Airway epithelial cell (primary cell): ENCODE results near the gene GRM1.

DNA sequence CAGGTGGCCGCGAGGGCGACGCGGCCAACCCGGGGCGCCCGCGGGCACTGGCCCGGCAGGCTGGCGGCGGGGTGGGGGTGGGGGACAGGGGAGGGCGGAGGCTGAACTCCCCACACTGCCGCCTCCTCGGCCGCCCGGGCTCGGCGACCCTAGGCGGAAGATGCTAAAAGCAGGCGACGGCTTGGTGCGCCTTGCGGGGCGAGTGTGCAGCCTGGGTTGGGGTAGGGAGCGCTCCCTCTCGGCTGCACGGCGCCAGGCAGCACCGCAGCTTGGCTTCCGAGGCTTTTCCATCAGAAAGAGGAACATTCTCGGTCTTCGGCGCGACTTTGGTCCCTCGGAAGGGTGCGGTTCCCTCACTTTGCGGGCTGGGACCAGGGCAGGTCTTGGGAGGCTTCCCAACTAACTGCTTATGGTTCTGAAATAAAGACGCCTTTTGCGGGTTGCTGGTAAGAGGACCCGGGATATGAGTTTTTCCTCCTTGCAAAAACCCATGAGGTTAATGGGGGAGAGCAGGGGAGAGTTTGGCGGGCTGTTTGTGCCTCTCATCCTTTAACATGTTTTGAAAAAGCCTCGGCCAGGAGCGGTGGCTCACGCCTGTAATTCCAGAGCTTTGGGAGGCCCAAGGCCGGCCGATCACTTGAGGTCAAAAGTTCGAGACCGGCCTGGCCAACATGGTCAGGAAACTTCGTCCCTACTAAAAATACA lies 25.9 kb upstream of the FUCA2 start:
- RAMPAGE, long total RNA = no peak

DNA sequence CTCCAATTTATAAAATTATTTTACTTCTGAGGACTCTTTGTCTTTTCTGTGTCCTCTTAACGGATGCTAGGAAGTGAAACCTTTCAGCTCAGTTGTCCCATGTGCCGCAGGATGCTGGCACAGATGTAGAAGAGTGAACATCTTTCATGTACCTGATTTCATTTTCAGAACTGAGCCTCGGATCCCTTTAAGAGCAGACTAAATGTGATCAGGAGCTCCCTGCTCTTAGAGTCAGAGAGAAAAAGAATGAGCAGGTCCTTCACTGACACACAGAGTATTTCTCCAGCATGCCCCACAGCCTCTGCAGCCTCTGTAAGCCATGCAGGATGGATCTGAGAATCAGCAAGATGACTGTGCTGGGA lies 27.6 kb upstream of the FUCA2 start:
- RAMPAGE, long total RNA = no peak

GRCh38 chr6:143744395-143744704 lies 66.6 kb downstream of the PHACTR2 start:
- RAMPAGE, long total RNA = no peak

GRCh38 chr6:143744815-143746040 lies 67.5 kb downstream of the PHACTR2 start:
- RAMPAGE, long total RNA = no peak

GRCh38 chr6:143844019-143844431 lies 887 bp downstream of the LTV1 start:
- RAMPAGE, long total RNA = no peak

DNA sequence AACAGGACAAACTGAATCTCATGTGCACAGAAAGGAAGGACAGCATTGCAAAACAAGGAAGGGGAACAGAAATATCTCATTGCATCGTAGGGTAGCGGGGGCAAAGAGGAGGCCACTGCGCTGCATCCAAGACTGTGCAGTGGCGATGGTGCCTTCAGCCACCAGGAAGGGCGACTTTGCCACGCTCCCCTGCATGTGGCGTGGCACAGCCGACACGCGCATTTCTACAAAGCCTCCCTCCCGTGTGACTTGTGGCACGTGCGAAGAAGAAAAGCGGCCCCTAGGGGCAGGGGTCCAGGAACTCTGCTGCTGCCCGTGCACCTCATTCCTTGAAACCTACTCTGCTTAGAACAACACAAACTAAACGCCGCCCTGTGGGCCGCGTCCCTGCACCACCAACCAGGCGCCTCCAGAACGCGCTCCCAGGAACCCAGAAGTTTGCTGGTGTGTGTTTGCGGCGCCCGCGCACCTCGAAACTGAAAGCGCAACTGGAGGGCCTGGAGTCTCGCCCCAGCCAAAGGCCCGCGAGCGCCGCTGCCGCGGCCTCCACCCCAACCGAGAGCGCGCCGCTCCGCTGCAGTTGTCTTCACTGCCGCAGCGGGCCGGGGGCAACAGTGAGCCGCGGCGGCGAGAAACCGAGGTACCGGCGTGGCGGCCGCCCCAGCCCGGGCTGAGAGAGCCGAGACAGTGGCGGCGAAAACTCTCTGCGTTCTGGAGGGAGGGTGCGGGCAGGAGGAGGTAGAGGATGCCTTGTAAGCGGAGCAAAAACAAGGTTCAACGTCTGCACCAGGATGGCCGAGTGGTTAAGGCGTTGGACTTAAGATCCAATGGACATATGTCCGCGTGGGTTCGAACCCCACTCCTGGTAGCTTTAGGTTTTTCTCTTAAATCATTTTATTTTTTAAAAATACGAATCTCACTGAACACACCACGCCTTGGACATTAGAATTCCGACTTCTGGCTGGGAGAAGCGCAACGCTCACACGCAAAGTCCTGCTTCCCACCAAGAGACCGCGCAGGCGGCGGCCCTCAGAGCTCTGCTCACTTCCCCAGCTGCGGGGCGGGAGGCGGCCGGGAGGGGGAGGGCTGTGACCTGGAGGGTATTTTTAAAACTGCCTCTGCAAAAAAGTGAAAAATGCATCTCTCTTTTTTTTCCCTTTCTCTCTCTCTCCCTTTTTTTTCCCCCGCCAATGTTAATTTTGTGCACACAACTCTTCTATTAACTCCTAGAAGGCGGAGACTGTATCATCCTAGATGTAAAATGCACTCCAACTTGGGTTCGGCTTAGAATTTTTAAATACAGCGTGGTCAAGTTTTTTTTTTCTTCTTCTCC lies 65.9 kb downstream of the STX11 start:
- RAMPAGE, long total RNA = no peak

GRCh38 chr6:144304103-144304723 lies 19.1 kb downstream of the UTRN start:
- RAMPAGE, long total RNA = no peak

DNA sequence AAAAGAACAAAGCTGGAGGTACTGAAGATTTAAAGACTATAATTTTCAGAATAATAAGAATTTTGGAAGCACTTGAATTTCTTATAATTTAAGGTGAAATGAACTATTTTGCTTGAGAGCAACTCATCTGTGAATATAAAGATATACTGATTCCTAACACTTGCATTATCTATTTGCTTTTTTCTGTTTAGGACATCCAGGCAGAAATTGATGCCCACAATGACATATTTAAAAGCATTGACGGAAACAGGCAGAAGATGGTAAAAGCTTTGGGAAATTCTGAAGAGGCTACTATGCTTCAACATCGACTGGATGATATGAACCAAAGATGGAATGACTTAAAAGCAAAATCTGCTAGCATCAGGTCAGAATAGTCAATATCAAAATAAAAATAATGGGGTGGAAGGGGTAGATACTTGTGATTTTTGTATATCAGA lies 393.1 kb downstream of the UTRN start:
- RAMPAGE, long total RNA = no peak

GRCh38 chr6:146028743-146029409 lies at the start of gene GRM1:
GRM1 (plus strand) TSS chr6:146029062.
- RAMPAGE, long total RNA = no peak

GRCh38 chr6:146915354-146916217 lies 288.6 kb upstream of the STXBP5 start:
- RAMPAGE, long total RNA = no peak

DNA sequence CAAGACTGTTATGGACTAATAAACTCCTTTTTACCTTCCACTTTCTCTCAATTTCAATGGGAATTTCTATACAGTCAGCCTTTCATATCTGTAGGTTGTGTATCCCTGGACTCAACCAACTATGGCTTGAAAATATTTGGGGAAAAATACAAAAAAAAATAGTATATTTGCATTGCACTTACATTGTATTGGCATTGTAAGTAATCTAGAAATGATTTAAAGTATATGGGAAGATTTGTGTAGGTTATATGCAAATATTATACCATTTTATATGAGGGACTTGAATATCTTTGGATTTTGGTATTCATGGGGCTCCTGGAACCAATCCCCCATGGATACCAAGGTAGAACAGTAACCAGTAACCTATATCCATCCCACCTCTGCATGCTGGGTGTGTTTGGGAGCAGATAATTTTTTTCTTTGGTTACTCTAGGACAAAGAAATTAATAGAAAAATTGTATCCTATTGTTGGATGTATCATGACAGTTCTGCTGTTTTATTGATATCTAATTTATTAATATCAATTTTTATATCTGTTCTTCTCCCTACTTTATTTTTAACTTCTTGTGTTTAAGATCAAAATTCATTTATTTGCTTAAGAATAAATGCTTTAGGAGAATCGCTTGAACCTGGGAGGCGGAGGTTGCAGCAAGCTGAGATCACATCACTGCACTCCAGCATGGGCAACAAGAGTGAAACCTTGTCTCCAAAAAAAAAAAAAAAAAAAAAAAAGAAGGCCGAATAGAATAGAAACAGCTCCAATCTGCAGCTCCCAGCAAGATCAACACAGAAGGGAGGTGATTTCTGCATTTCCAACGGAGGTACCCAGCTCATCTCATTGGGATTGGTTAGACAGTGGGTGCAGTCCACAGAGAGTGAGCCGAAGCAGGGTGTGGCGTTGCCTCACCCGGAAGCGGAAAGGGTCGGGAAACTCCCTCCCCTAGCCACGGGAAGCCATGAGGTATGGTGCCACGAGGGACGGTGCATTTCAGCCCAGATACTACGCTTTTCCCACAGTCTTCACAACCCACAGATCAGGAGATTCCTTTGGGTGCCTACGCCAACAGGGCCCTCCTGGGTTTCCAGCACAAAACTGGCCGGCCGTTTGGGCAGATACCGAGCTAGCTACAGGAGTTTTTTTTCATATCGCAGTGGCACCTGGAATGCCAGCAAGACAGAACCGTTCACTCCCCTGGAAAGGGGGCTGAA lies 46.4 kb downstream of the STXBP5 start:
- RAMPAGE, long total RNA = no peak

DNA sequence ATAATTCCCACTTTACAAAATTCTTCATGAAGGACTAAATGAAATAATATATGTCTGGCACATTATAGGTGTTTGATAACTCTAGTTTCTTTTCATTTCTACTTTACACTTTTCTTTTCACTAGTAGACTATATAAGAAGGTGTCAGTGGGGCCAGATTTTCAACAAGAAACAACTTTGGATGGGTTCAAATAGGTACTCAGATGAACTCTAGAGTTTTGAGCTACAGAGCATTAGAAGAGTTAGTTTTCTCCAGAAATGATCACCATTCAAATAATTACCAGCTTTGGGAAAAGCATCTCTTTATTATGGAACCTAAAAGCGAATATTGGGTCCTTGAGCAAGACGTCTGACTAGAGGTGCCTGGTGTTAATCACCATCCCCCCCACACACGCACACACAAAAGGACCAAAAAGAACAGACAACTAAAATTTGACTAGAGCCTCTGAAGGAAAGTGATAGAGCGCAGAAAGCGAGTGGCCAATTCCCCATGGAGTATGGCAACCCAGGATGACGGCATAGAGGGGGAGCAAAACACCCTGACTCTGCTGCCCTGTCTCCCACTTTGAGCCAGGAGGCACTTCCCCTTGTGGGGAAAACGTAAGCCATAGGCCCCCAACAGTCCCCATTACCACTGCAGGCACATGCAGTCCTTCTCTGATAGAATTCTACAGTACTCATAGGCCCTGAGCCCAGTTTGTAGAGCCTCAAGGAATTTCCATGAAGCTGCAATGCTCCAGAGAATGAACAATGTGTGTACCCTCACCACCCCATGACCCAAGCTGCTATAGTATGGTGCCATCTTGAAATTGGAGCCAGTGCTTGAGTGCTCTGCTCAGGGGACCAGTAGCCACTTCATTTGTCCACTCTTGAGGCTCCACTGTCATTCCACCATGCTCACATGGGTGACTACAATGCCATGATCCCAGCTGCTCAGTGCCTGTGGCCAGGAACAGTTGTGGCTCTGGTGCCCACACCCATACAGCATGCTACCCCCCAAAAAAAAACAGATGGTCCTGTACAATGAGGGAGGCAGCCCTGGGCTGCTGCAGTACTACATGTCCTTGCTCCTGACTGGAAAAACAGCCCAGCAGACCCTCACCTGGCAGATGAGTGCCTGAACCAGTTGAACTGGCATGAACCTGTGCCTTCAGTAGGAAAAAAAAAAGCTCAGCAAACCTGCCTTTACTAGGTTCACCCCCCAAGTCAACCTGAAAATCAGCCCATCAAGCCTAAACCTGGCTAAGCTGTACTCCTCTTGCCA lies 91.3 kb downstream of the STXBP5 start:
- RAMPAGE, long total RNA = no peak

DNA sequence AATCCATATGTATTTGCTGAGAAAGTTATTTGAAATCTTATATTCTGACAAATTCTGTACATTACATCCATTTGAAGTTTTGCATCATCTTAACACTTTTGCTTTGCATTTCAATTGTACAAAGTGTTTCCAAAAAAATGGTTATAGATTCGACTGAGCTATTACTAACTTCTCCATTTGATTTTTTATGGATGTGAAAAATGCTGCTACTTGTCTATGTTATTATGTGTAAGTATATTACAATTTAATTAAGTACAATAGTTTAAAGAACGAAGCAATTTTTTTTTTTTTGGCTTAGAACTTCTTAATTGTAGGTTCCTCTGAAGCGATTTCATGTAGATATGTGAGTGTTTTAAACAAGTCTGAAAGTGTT lies 121.0 kb upstream of the SAMD5 start:
- RAMPAGE, long total RNA = no peak

DNA sequence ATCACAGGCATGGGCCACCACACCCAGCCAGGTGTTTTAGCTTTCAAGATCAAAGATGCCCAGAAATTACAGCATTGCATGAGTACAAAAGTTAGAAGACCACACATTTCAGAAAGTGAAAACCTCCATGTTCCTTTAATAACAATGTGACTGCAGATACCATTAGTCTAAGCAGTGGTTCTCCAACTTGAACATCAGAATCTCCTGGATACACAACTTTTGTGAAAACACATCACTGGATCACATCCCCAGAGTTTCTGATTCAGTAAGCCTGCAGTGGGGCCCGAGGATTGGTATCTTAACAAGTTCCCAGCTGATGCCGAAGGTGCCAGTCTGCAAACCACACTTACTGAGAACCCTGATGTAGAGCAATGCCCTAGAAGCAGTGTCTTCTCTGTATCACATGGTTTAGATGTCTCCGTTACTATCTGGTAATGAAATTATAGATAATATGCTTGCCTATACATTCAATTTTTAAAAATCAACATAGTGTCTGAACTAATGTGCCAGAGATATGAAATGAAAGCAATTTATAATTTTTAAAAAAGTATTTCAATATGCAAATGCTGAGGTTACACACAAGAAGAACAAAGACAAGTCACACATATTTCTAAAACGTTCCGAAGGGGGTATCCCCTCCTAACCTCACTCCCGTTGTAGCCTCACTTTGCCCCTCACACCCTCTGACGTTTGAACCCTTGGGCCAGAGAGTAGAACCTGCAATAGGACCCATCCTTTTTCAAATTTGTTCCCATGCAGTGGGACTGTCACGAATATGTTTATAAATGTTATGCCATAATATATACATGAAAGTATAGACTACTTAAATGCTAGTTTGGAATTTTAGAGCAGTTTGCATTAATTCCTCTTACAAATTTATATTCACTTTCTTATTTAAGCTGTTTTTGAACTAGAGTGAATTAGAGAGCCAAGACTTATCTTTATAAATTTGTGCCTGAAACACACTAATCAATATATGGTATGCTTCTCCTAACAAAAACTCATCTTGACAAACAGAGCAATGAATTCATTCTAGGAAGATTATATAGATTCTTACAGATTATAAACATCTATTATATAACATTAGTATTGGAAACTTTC lies 115.4 kb upstream of the SAMD5 start:
- RAMPAGE, long total RNA = no peak

GRCh38 chr6:147618930-147619387 lies 110.5 kb downstream of the SAMD5 start:
- RAMPAGE, long total RNA = no peak

DNA sequence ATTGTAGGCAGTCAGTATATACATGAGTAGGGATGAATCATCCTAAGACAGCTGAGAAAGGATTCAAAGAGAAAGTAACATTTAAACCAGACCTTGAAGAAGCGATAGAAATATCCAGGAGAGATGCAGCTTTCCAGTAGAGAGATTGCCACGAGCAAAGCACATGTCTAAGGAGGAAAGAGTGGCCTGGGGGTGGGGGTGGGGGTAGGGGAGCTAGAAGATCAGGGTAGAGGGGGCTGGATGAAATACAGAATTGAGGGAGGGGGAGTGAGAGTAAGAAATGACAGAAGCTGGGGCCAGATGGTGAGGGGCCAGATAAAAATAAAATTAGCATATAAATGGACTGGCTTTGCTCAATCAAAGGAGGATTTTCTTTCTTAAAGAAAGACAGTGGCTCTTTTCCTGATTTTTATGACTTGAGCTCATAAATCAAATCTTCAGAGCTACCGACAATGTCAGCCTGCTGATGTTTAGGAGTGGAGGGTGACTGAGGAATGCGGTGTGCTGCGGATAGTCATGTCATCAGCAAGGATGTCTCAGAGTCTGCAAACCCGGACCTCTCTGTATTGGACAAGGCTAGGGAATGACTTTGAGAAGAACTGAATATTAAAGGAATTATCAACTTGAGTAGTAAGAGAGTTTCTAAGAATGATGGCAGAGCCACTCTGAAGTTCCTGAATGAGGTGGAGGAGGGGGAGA lies 168.3 kb downstream of the SAMD5 start:
- RAMPAGE, long total RNA = no peak

DNA sequence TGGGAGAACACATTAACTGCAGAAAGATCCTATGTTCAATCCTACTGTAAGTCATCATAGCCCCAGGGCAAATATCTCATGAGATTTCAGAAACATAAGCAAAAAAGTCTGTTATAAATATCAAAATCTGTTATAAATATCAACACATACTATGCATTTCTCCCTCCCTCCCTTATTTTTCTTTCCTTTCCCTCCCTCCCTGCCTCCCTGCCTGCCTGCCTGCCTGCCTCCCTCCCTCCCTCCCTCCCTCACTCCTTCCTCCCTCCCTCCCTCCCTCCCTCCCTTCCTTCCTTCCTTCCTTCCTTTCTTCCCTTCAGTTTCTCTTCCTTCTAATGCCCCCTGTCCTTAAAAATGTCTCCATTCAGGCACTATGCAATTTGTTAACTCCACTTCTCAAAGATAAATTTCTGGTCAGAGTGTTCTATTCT lies 267.2 kb upstream of the SASH1 start:
- RAMPAGE, long total RNA = no peak

GRCh38 chr6:148144906-148145262 lies 197.8 kb upstream of the SASH1 start:
- RAMPAGE, long total RNA = no peak

GRCh38 chr6:148343322-148343712 lies 679 bp downstream of the SASH1 start:
- RAMPAGE, long total RNA = no peak

DNA sequence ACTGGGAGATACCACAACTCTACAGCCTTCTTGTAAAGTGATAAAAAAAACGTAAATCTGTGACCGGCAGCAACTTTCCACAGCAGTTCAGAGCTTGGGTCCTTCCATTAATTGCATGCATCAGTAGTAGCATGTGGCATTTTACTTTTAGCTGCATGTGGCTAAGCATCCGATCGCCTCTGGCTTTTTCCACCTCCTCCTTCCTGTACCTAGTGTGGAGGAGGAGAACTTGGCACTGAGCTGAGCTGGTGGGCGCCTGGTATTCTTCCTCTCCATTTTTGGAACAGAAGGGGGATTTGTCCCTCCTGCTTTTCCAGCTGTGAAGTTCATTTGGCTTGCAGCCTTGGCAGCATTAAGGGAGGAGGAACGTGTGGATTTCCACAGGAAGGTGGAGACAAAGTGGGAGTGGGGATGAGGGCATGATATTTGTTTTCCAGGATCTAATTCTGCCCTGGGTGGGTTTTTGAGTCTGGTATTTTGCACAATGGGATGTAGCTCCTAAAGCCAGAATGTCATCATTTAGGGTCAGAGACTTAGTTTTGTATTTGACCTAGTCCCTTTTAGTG lies 89.8 kb downstream of the SASH1 start:
- RAMPAGE, long total RNA = no peak